Cerebral cortex (tissue), 2 donors: ENCODE measurements around the genes SLC51A and NRROS.

DNA sequence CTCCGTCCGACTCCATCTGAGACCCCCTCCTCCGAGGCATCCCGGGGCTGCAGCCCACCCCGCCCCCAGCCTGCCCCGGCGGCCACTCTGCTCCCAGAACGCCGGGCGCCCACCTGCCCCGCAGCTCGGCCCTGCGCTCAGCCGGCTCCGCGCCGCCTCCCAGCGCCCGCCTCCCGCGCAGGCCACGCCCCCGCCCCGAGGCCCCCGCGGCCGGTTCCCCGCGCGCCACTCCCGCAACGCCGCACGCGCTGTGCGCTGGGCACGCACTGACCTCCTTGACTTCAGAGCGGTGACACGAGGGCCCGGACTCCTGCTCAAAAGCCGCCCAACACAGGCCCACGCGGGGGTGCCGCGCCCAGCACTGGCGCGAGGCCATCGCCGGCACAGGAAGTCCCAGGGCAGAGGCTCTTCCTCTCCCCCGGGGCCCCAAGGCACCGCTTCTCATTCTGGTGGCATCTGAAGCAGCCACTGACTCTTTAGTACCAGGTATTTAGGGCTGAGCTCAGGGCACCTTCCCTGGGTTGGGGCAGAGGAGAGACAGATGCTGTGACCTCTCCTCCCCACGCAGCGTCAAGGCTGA is 12.5 kb downstream of the TNK2 start:
- PRO-cap, 2 experiments, result peak in 1 of 2 experiments; most common plus-strand start position 278 of the sequence (in 1); most common minus-strand start position 133 of the sequence (in 1)

- PRO-cap, 2 experiments, result no peak in any of the 2 experiments
Measured at GRCh38 chr3:195933020-195933672, 24.8 kb upstream of the TNK2 start.

- PRO-cap, 2 experiments, result no peak in any of the 2 experiments
Measured at GRCh38 chr3:195942718-195943244, 34.4 kb upstream of the TNK2 start.

- PRO-cap, 2 experiments, result no peak in any of the 2 experiments
Measured at GRCh38 chr3:196177874-196178384, 33.3 kb downstream of the ZDHHC19 start.

DNA sequence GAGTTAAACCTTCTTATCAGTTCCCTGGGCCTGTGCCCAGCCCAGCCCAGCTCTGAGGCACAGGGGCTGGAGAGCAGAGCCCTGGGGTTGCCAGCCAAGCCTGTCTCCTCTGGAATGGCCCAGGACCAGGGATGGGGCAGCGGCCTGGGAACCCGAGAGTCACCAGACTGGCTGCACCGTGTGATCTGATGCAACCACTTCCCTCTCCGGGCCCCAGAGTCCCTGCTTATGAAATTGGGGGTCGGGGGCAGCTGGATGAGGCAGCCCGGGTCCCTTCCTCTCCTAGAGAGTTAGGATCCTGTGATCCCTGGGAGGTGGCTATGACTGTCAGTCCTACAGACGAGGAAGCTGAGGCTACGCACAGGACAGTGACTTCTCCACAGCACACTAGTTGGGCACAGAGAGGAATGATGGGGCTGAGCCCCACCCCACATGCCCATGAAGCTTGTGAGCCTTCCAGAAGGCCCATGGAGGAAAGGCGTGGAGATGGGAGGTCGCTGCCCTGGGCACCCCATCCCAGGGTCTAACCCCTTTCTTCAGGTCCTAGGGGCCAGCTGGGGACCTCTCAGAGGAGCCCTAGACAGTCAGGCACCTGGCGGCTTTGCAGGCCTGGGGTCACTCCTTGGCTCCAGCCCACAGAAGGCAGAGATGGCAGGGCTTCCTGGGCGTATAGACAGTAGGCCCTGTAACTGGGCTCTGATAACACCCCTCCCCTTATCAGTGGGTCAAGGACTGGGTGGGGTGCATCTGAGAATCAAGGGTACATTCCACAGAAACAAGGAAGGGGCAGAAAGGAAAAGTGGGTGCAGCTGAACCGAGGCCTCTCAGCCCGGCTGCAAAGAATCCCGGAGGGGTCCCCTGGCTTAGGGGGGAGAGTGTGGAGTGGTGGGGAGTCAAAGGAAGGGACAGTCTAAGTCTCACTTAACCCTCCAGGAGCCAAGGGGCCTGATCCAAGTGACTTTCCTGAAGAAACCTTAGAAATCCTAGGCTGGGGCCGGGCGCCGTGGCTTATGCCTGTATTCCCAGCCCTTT is 16.8 kb downstream of the ZDHHC19 start:
- PRO-cap, 2 experiments, result no peak in any of the 2 experiments

- PRO-cap, 2 experiments, result no peak in any of the 2 experiments
Measured at GRCh38 chr3:196202206-196203034, 8.8 kb downstream of the ZDHHC19 start.

- PRO-cap, 2 experiments, result no peak in any of the 2 experiments
Measured at GRCh38 chr3:196208107-196208721, 3.0 kb downstream of the ZDHHC19 start.

DNA sequence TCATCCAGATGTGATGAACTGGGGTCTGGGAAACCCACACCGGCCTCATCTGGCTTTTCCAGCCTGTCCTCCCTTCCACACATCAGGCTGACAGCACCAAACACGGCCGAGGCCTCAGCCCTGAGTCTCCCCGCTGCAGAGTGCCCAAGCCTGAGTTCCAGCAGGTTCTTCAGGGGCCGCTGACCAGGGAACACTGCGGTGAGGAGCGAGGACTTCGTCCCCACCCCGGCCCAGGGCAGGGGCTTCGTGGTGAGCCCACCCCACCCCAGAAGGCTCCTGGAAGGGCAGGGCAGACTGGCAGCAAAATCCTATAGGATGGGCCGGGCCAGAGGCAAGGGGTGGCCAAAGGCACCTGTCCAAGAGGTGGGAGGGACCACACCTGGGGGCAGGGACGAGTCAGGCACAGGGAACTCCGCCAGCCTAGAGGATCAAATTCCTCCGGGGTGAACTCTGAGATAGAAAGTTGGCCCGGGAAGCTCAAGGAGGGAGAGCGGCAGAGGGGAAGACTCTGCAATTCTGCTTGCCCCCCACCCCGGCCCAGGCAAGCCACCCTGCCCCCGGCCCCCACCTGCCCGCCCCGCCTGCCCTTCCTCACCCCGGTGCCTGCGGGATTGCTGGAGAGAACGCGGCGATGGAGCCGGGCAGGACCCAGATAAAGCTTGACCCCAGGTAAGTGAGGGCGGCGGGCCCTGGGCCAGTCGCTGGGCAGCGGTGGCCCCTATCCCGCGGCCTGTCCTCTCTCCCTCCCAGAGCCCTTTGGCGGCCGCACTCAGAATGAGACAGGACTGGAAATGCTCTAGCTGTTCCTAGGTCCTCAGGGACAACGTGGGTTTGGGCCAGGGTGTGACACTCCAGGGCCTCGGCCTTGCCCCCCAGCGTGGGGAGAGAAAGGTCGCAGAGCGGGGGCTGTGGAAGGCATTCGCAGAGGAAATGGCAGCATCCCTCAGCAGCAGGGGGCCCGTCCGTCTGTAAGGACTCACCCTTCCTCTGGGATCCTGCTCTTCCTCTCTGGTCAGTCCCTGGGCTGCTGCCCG is at the start of gene SLC51A:
SLC51A (plus strand) TSS at position 453 of the 1,034 bp plus-strand sequence.
- PRO-cap, 2 experiments, result no peak in any of the 2 experiments

DNA sequence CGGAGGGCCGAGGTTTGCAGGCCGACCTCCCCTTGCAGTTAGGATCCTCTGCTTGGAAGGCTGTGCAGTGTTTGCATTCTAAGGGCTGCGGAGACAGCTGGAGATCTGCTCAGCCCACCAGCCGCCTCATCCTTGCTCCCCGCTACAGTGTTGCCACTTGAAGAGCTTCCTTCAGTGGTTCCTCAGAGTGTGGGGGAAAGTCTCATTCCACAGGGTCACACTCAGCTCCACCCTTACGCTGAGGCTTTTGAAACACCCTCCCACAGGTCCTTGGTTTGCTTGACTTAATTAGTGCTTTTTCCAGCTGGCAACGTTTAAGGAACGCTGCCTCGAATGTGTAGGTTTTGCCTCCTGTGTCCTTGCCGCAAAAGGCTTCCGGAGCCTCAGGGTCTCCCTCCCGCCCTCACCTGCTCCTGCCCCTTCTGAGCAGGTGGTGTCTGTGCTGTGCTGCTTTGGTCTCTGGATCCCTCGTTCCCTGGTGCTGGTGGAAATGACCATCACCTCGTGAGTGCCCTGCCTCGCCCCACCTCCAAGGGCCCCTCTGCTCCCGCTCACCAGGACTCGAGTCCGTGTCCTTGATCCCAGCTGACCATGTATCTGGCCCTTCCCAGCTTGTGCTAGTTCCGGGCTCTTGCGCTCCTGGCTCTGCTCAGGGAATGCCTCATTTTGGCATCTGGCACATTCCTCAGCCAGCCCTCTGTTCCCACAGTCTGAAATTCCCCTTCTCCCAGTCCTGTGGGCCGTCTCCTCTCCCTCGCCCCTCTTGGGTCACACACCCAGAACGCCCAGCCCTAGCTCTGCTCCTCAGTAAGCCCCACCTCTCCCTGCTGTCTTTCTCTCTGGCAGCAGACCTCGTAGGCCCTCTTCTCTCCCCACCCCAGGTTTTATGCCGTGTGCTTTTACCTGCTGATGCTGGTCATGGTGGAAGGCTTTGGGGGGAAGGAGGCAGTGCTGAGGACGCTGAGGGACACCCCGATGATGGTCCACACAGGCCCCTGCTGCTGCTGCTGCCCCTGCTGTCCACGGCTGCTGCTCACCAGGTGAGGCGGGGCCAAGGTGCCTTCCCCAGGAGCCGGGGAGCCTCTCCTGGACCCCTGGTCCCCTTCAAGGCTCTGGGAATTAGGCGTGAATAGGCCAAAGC is 11.3 kb downstream of the SLC51A start:
- PRO-cap, 2 experiments, result no peak in any of the 2 experiments

DNA sequence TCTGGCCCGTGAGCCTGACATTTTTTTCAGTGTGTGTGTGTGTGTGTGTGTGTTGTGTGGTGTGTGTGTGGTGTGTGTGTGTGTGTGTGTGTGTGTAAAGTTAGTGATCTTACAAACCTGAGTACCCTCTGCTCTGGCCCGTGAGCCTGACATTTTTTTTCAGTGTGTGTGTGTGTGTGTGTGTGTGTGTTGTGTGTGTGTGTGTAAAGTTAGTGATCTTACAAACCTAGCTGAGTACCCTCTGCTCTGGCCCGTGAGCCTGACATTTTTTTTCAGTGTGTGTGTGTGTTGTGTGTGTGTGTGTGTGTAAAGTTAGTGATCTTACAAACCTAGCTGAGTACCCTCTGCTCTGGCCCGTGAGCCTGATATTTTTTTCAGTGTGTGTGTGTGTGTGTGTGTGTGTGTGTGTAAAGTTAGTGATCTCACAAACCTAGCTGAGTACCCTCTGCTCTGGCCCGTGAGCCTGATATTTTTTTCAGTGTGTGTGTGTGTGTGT is 999 bp downstream of the DYNLT2B start:
- PRO-cap, 2 experiments, result no peak in any of the 2 experiments

DNA sequence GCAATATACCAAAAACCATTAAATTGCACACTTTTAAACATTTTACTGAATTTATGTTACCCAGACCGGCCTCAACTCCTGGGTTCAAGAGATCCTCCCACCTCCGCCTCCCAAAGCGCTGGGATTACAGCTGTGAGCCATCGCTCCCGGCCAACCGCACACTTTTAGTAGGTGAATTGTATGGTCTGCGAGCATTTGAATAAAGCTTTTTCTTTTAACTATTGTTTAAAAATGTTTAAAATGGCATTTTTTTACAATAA is 1.9 kb downstream of the RNF168 start:
- PRO-cap, 2 experiments, result no peak in any of the 2 experiments

- PRO-cap, 2 experiments, result peak in 1 of 2 experiments; most common plus-strand start chr3:196502933 (in 1)
Measured at GRCh38 chr3:196502822-196503371, 671 bp downstream of the RNF168 start.

DNA sequence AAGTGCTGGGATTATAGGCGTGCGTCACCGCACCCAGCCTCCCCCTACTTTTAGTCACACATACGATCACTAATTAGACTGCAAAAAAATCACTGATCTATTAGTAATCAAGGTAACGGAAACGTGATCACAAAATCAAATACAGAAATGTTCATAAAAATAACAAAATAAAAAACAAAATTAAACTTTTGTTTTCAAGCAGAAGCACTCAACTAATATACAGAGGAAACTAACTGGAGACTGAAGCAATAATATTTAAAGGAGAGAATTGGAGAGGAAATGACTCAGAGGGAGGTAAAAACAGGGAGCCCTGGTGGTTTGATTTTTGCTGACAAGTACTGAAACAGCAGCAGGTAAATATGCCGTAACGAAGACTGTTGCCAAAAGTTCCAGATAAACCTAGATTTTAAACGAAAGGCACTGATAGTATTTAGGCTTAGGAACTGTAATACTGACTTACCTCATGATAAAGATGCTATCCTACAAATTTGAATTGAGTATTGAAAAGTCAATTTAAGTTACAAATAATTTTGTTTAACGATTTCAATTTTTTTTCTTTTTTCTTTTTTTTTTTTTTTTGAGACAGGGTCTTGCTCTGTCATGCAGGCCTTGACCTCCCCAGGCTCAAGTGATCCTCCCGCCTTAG is 4.4 kb downstream of the WDR53 start:
- PRO-cap, 2 experiments, result no peak in any of the 2 experiments

DNA sequence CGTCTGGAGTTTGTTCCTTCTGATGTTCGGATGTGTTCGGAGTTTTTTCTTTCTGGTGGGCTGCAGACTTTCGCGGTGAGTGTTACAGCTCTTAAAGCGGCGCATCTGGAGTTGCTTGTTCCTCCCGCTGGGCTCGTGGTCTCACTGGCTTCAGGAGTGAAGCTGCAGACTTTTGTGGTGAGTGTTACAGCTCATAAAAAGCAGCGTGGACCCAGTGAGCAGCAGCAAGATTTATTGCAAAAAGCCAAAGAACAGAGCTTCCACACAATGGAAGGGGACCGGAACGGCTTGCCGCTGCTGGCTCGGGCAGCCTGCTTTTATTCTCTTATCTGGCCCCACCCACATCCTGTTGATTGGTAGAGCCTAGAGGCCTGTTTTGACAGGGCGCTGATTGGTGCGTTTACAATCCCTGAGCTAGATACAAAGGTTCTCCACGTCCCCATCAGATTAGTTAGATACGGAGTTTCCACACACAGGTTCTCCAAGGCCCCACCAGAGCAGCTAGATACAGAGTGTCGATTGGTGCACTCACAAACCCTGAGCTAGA is 29.9 kb downstream of the FBXO45 start:
- PRO-cap, 2 experiments, result no peak in any of the 2 experiments

DNA sequence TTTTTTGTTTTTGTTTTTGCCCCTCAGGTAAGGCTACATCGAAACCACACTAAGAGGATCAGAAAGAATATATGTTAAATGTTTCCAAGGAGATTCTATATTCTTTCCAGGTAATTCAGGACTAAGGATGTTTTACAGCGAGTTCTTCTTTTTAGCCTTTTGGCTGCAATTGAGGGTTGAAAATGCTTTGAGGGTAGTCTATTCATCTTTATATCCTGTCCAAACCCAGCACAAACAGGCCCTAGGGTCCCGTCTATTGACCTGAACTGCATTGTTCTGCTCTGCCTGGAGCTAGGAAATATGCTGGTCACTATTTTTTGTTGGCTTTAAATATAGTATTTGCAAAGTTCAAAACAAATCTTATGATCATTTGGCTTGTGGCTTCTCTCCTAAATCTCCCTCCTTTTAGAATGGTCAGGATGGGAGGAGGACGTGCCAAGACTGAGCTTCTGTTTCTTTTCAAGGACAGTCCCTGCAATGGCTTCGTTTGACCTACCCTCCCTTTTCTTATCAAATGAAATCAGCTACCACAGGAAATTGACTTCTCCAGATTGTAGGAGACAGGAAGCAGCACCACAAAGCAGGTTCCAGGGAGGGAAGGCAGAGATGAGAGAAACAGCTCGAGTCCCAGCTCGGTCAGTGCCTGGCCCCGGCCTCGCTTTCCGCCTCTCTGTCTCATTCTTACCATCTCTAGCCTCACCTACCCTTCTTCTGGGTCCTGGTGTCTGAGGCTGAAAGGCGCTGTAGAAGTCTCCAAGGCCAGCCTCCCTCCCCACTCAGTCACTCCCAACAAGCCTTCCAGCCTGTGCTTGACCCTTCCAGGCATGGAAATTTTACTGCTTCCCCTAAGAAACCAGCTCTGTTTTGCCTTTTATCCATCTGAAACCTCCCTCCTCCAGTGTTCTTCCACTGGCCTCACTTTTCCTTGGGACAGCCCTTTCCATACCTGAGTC is 27.5 kb upstream of the NRROS start:
- PRO-cap, 2 experiments, result no peak in any of the 2 experiments

GRCh38 chr3:196624094-196624281 is 15.5 kb upstream of the NRROS start:
- PRO-cap, 2 experiments, result peak in 1 of 2 experiments; most common plus-strand start chr3:196624220 (in 1)

DNA sequence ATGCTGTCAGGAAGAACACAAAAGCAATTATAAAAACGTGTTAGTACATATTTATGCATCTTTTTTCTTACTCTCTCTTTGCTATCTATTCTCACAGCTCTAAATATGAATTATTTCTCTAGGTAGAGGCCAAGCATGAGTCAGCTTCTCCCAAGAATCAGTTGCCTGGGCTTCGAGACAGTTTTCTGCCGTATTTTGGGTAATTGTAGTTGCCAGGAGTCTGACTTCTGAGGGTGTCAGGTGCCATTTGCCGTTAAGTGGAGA is 7.9 kb upstream of the NRROS start:
- PRO-cap, 2 experiments, result no peak in any of the 2 experiments

- PRO-cap, 2 experiments, result peak in 1 of 2 experiments; most common plus-strand start chr3:196639728 (in 1); most common minus-strand start chr3:196639678 (in 1)
Measured at GRCh38 chr3:196639441-196640203, at the start of gene NRROS. TSS of gene NRROS (plus strand) at chr3:196639694.

DNA sequence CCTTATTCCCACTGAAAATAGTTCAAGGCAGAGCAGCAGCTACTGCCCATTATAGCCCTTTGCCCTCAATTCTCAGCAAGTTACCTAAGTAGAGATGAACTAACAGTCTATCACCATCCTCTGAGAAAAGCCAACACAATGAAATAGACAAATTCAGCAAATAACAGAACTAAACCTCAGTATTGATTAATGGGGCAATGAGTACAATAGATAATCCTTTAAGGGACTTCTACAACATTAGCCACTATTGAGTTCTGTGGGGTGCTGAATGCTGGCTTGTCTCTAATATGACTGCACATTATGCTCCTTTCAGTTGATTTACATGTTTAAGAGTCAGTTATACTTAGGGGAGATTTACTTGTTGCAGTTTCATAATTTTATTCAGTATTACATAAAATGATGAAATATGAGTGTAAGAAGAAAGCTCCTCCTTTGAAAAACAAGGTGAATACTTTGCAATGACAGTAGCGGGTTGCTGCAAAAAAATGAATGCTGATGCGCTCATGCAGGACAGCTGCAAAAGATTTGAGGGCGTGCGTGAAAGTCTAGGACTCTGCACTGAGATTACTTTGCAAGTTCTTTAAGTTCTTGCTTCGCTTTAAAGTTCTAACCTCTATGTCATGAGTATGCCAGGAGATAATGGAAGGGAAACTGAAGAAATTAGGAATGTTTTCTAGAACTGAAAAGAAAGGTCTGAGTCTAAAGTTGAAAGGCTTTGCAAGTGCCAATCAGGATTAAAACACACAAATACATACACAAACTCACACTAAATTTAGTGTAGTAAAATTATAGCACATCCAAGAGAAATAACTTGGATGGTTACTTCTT is 22.6 kb downstream of the SENP5 start:
- PRO-cap, 2 experiments, result no peak in any of the 2 experiments

GRCh38 chr3:196941497-196942265 is 647 bp downstream of the NCBP2 start:
- PRO-cap, 2 experiments, result peak in 1 of 2 experiments; most common plus-strand start chr3:196942100 (in 1); most common minus-strand start chr3:196942064 (in 1)